ENCODE measurements around a stretch of chr3.

DNA sequence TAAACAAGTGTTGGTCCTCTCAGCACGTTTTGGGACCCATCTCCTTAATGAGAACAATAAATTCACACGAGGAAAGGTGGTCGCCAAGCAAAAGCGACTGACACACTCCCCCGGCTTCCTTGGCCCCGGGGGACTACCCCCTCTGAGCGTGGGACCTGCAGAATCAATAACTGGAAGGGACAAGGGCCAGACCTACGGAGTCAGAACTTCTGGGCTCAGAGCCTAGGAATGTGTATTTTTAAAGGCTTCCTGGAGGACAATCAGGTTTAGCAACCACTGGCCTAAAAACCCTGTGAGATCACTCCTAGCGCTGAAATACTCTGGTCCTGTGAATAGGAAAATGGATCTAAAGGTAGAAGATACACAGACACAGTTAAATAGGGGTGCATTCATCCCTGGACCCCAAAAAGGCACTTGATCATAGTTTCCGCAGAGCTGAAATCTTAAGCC is 38.4 kb upstream of the HES1 start:
- RRBS, 2 experiments = no CpG with 5 or more reads among the region's 10 CpGs

DNA sequence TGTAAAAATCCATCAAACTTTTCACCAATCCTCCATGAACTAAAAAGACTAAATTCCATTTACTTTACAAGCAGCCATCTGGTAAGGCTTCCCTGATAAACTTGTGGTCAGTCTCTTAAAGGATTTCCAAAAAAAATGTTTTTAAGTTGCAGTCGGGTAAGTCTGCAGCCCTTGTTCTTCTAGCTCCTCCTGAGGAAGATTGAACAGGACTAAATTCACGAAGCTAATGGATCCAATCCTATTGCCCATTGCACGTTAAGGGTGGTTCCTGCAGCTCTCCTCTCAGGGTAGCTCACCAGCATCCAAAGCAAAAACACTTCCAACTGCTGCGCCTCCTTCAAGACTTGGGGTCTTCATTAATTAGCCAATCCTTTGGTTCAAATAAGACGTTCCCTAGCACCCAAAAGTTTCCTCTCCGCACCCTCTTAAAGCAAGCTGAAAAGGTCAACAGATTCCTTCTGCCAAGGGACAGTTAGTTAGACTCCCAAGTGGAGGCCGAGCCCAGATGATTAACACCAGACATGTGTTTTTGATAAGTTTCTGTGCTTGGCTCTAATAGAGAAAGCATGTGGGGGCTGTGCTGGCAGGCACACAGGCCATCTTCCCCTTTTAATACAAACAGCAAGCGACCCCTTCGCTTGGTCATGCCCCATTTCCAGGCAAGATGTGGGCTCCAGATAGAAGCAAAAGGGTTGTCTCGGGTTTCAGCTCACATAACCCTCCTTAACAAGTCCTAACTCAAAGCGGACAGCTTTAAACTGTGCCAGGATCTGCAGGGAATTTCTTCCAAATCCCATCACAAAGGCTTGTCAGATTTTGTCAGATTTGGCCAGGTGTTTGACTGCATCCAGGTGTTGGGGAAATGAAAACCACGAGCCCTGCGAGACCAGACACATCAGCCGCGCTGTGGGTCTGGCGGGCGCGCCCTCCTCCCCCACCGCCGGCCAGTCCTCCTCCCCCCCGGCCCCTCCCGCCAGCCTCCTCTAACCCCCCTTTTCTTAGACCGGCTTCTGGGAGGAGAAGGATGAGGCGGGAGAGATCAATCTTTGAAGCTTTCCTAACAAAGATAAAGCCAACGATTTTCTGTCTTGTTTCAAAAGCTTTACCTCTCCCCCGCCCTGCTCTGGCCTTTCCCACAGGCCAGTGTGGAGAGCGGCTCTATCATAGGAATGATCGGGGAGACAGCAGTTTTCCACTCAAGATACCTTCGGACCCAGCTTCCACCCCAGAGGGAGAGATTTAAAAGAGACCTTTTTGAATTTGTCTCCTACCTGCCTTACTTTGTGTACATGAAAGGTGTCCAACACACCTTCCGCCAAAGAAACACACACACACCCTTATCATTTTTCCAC is 3.2 kb downstream of the HES1 start:
- RRBS, 2 experiments = no CpG with 5 or more reads among the region's 30 CpGs

GRCh38 chr3:194142005-194142614 is 6.2 kb downstream of the HES1 start:
- RRBS, 2 experiments = no CpG with 5 or more reads among the region's 16 CpGs

GRCh38 chr3:194176650-194177000 is 40.7 kb downstream of the HES1 start:
- RRBS, 2 experiments = 4% methylated on average over 6 of the region's 13 CpGs; no CpG with 5 or more reads in 1 of the 2 experiments

DNA sequence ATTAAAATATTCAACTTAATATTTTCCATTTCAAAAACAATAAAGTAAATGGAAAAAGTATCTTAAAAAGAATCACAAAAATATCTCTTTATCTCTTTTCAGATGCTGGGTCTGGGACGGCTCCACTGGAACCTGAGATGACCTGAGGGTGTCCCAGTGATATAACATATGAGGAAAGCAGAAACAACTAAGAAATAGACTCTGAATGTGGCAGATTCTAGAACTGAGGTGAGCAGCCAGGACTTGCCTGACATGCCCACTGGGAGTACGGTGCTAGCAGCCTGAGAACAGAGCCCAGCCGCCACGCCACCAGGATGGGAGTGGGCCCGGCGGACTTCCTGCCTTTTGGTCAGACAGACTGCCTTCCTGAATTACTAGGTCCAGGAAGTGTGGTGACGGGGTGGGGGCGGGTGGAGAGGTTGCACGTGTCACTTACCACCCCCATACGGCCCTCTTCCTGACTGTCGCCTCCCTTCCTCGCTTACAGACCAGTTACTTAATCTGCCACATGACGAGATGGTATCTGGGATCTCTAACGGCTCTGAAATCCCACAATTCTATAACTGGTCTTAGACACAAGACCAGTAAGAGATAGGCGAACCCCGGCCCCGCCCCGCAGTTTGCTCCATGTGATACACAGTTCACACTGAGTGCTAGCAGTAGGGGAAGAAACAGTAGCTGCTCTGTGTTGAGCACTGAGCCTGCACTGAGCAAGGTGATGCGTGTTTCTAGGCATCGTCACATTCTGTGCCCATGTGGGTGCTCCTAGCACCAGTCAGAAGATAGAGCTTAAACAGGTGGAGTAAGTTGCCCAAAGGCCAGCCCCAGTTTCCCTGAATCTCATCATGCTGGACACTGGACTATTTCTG is 95.8 kb downstream of the CPN2 start:
- RRBS, 2 experiments = no CpG with 5 or more reads among the region's 20 CpGs

GRCh38 chr3:194267822-194268316 is 83.3 kb downstream of the CPN2 start:
- RRBS, 2 experiments = no CpG with 5 or more reads among the region's 20 CpGs

GRCh38 chr3:194270597-194271729 is 80.2 kb downstream of the CPN2 start:
- RRBS, 2 experiments = 85 to 86% methylated on average over 2 of the region's 27 CpGs

DNA sequence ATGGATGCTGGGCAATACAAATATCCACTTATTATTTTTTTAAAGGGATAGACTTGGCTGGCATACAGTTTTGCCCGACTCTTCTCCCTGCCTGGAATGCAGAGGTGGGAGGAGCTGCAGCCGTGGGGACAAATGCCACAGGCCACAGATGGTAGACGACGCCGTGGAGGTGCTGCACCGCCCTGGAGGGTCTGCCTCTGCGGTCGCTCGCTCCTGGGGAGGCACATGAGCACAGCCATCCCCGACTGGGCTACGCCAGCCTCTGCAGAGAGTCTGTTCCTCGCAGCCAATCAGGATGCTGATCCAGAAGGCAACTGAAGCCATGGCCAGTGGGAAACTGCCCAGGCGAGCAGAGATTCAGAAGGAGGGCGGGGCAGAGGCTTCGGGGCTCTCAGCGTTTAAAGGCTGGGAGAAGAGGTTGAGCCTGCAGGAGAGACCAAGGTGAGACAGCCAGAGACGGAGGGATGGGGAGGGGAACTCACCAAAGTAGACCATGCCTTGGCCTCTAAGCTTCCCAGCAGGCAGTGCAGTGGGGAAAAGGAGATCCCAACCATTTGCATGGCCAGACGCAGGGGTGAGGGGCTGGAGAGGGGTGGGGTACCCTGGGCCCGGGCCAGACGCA is 12.0 kb upstream of the LRRC15 start:
- RRBS, 2 experiments = no CpG with 5 or more reads among the region's 20 CpGs

GRCh38 chr3:194396682-194397958 is 1.9 kb downstream of the GP5 start:
- RRBS, 2 experiments = 10 to 47% methylated on average over 5 to 6 of the region's 88 CpGs

DNA sequence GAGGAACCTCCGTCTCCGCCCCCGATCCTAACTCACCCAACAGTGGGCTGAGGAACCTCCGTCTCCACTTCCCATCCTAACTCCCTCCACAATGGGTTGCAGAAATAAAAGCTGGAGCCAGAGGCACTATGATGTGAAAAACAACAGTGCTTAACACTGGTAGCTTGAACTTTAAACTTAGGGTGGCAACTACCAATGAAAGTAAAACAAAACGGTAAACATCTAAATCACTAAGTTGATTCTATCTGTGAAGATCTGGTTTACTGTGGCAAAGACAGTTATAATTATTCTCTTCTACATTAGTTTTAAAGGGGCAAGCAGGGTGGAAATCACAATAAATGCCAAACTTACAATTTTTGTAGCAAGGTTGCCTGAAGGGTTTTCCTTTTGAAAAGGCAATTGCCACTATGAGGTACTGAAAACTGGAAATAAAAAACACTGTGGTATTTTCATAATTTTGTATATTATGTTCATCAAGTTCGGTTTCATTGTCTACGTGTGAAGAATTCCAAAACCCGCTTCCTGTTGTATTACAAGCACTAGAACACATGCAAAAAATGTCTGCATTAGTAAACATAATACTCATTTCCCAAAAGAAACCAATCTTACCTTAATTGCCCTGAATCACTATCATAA is 26.0 kb upstream of the GP5 start:
- RRBS, 2 experiments = no CpG with 5 or more reads among the region's 8 CpGs

DNA sequence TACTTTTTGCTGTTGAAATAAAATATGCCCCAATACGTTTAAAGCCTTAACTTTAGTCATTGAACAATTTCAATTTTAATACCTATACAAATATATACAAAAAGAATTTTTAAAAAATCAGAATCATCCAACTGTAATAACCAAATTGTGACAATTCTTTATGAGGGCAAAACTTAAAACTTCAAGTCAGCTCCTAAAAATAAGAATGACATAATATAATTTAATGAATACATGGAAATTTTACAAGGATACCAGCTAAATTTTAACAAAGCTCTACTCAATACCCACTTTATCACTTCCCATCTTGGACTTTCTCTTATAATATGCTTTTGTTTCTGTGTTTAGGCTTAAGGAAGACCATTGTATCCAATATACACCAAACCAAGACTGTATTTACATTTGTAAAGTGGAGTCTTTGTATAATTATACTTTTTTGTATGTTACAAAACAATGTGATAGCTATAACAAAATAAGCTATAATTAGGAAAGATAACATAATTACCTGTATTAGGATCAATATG is 16.9 kb downstream of the ATP13A3 start:
- RRBS, 2 experiments = no CpG with 5 or more reads among the region's 1 CpG

DNA sequence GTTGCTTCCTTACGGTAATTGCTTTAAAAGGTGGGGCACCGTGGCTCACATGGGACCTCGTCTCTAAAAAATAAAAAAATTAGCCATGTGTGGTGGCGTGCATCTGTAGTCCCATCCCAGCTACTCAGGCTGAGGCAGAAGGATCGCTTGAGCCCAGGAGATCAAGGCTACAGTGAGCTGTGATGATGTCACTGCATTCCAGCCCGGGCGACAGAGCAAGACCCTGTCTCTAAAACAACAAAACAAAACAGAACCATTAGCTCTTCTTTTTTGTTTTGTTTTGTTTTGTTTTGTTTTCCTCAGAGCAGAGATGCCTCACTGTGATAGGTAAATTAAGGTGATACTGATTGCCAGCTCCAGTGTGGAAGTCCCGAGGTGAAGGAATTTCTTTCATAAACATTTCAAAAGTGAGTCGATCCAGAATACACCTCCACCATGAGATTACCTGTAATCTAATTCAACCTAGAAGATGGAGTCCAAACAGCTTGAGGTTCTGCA is 11.5 kb upstream of the ATP13A3 start:
- RRBS, 2 experiments = no CpG with 5 or more reads among the region's 9 CpGs

DNA sequence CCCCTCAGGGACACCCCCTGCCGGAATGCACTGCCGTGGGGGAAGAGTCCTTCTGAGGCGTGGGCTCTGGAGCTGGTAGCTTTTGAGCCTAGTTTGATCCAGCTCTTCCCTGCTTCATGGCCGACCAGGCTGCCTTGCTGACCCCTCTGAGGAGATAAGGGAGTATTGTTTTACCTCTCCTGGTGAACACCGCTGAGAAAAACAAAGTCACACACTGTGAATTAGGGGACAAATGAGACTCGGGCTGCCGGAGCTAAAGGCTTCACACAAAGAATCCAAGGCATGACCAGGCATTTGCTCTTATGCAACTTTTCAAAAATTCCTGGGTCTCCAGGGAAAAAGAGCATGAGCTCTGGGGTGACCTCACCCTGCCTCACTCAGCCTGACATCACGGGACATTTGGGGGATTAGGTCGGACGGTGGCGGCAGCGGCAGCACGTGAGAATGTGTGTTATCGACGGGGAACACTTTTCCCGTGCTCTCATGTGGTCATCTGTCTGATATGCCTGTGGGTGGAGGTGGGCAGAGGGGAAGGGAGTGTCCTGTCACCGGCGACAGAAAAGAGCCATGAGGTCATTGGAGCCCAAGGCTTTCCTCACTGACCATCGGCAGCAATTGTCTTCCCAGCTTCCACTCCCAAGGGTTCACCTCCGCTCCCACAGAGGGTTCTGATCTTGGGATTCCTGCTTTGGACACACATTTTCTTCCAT is 61.0 kb downstream of the TMEM44 start:
- RRBS, 2 experiments = no CpG with 5 or more reads among the region's 20 CpGs

DNA sequence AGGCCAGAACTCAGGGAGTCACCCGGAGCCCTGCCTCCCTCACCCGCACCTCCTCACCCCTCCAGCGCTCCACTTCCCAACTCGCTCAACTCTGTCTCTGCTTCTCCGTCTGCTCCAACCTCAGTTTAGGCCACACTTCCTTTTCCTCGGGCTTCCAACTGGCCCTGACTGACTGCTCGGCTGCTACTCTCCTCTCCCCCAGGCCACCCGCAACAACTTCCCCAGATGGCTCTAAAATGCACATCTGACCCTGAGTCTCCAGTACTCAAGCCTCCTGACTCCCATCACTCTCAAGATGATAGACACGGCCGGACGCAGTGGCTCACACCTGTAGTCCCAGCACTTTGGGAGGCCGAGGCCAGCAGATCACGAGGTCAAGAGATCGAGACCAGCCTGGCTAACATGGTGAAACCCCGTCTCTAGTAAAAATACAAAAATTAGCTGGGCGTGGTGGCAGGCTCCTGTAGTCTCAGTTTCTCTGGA is 23.5 kb downstream of the TMEM44 start:
- RRBS, 2 experiments = no CpG with 5 or more reads among the region's 16 CpGs

- RRBS, 2 experiments = 0 to 3% methylated on average over 1 of the region's 43 CpGs
Observed at GRCh38 chr3:194632561-194633251, 513 bp downstream of the TMEM44 start.

DNA sequence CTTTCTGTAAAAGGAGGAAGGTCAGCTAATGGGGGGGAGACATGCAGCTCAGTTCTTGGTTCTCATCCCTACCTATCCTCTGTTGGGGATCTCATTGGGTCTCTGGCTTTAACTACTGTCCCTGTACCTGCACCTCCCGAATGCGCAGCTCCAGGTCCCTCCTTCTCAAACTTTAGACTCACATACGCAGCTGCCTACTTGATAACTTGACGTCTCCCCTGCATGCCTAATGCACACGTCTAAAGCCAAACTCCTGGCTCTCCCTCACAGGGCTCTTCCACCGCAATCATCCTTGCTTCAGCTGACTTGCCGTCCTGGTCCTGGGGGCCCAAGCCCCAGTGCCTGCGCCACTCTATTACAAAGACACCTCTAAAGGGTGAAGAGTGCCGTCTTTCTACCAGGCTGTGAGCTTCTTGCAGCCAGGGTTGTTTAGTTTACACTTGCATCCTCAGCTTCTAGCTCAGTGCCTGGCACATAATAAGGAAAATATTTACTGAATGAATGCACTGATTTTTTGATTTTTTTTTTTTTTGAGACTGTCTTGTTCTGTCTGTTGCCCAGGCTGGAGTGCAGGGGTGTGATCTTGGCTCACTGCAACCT is 6.0 kb upstream of the TMEM44 start:
- RRBS, 2 experiments = no CpG with 5 or more reads among the region's 9 CpGs

- RRBS, 2 experiments = no CpG with 5 or more reads among the region's 8 CpGs
Observed at GRCh38 chr3:194665013-194665736, 6.8 kb downstream of the LSG1 start.

DNA sequence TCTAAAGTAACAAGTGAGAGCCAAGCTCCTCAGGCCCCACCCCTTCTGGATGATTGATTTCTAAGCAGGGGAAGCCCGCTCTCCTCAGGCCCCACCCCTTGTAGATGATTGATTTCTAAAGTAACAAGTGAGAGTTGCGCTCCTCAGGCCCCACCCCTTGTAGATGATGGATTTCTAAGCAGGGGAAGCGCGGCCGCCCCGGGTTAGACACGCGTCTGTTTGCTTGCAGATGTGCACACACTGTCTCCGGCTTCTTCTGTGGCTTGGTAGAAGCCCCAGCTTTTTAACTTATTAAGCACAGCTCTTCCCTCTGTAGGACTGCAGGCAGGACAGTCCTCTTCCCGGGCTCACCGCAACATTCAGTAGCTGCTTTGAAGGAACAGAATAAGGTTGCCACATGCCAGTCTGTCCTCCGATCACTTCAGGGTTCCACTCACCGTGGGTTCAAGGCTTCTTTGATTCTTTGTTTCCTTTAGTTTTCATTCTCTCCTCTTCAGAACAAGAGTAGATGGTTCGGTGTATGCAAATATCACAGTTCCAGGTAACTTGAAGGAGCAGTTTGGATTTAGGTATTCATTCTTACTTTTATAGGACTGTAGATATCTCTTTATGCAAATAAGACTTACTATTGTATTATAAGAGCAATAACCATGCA is 83.7 kb downstream of the FAM43A start:
- RRBS, 2 experiments = 1 to 6% methylated on average over 2 of the region's 14 CpGs

DNA sequence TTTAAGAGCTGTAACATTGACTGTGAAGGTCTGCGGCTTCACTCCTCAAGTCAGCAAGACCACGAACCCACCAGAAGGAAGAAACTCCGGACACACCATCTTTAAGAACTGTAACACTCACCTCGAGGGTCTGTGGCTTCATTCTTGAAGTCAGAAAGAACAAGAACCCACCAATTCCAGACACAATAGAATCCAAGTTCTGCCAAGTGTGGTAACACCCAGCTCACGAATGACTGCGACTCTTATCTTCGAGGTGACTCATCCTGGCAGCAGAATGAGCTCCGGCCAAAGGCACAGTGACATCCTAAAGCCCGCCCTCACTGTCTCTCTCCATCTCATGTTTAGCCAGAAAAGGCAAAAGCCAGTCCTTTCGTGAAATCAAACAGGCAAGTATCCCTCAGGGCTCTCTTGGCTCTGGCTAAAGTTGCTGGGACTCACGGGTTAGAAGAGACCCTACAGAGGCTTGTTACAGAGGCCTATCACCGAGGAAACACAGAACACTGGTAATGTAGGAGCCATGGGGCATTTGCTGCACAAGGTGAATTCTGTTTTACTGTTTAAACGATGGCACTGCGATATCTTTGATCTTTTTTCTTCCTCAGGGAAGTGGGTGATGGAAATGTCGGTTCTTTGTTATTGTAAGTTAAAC is 155.4 kb downstream of the FAM43A start:
- RRBS, 2 experiments = no CpG with 5 or more reads among the region's 15 CpGs

DNA sequence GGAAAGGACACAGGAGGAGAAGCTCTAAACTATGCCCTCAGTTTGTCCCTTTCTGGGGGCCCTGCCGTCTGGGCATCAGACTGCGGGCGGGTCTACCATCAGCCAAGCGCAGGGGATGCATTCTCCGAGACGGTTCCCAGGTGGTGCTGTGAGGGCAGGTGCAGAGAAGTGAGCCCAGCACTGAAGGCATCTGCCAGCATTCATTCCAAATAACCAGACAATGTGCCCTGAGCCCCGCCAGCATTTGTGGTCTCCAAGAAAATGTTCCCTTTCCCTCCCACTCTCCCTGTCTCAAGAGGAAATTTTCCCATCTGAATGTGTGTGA is 265.7 kb downstream of the XXYLT1 start:
- RRBS, 2 experiments = no CpG with 5 or more reads among the region's 7 CpGs